ENCODE results near the genes NPHS1, ALKBH6 and ZNF875.

DNA sequence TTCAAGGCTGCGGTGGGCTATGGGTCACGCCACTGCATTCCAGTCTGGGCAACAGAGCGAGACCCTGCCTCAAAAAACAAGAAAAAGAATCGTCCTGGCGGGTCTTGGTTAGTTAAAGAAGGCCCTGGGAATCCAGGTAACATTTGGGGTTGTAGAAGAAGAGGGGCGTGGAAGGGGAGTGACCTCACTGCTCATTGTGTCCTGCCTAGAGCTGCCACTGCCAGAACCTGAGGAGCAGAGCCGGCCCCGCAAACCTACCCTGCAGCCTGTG is 6.6 kb downstream of the KMT2B start:
- PRO-cap: no peak

- PRO-cap: no peak
These were observed at the start of gene NPHS1 for GRCh38 chr19:35852217-35852912. Gene NPHS1 (minus strand): TSS chr19:35852504.

- PRO-cap: no peak
These were observed 11.5 kb upstream of the HCST start for GRCh38 chr19:35890720-35891429.

DNA sequence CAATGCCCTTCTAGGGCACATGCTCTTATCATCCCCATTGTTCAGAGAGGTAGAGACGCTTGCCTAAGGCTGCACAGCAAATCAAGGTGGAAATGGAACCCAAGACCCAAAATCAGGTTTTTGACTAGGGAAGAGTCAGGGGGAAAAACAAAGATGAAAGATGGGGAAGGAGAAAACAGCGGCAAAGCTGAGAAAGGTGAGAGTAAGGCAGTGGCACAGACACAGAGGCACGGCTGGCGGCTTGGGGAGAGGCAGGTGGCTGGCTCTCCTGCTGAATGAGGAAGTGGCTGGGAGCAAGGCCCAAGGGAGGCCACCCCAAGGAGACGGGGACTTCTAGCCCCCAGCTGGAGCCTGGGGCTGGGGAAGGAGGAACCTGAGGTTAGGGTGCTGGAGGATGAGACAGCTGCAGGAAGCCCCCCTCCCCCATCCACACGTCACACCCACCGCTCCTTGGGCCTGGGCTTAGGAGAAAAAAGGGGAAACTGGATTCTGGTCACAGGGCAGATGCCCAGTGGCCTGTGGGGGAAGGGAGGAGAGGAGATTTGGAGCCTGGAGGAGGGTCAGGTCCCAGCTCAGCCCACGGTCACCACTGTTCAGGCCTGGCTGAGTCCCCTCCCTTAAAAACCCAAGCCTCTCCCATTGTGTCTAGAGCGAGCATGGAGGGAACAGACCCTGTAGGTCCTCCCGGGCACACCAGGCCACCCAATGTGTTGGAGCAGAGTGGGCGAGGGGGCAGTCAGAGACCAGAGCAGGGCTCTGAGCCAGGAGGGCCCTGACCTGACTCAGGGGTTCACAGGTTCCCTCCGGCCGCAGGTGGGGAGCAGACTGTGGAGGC is 1.2 kb upstream of the TYROBP start:
- PRO-cap: no peak

DNA sequence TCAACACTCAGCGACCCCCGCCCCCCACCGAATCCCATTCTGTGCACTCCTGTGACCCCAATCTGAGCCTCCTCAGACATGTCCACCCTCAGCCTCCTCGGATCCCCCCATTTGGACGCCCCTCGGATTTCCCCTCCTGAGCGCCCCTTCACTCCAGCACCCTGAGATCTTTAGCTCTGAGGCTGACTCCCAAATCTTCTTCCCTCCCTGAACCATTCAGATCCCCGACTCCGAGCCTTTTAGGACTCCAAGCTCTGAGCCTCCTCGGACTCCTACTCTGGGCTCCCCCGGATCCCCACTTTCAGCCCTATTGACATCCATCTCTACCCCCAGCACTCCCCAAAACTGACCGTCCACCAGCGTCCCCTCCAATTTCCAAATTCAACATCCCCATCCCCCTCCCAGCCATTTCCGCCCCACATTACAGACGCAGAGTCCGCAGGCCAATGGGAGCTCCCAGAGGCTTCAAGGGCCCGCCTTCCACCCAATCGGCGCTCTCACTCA is at the start of gene ALKBH6:
TSS of gene ALKBH6 (minus strand) at position 389 of the 504 bp plus-strand sequence.
- PRO-cap: bidirectional peak, plus-strand start outside the sequence, minus-strand start at position 383 of the sequence

GRCh38 chr19:36127754-36128847 is 11.8 kb upstream of the CAPNS1 start:
- PRO-cap: bidirectional peak, plus-strand start at chr19:36128199, minus-strand start at chr19:36127881; bidirectional peak, plus-strand start at chr19:36128561, minus-strand start at chr19:36128524

- PRO-cap: unidirectional peak, minus-strand start at chr19:36141034; unidirectional peak, minus-strand start at chr19:36141206
These were observed 1.2 kb downstream of the CAPNS1 start for GRCh38 chr19:36140695-36141831.

- PRO-cap: no peak
These were observed 6.2 kb upstream of the COX7A1 start for GRCh38 chr19:36158309-36158921.

GRCh38 chr19:36214133-36214465 is 366 bp downstream of the ZNF565 start:
- PRO-cap: no peak

- PRO-cap: no peak
These were observed 41.9 kb downstream of the ZNF146 start for GRCh38 chr19:36256785-36257232.

GRCh38 chr19:36341084-36341717 is 37.8 kb downstream of the ZFP14 start:
- PRO-cap: no peak

DNA sequence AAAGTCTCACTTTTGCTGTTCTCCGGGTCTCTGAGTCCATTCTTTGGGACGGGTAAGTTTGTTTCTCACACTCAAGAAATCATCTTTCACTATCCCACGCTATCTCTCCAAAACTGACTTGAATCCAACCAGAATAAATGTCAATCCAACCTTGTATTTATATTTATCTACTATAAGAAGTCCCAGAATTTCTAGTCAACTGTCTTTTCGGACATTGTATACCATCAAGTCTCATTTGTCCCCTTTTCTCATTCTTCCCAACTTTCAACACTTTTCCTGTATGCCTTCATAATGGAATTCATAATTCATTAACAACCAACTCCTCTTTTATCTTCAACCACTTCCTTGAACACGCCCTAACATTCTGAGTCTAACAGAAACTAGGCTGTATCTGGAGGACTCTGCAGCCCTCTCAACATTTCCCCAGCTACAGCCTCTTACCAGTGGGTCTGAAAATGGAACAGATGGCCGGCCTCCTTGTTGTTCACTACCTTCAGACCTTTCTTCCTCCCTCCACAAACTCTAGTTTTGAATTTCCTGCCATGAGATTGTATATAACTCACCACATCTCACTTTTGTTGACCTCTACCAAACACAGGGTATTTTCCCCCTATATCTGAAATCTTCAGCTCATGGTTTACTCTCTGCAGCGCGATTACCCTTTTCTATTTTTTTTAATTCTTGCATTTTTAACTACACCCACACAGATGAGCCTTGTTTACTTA is 1.1 kb downstream of the ZNF790 start:
- PRO-cap: no peak

DNA sequence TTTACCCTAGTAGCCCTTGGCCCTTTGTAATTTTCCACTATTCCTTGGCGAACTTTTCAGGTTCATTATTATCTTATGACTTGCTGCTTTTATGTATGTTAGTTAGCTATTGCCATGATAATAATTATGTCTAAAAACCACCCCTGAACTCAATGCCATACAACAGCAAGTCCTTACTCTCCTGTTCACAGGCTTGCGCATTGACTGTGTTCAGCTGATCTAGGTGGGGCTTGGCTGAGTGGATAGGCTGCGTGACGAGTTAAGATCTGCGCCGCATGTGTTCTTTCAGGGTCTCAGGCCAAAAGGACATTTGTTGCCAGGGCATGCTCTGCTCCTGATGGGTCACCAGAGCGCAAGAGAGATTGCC is 790 bp downstream of the ZNF568 start:
- PRO-cap: no peak

DNA sequence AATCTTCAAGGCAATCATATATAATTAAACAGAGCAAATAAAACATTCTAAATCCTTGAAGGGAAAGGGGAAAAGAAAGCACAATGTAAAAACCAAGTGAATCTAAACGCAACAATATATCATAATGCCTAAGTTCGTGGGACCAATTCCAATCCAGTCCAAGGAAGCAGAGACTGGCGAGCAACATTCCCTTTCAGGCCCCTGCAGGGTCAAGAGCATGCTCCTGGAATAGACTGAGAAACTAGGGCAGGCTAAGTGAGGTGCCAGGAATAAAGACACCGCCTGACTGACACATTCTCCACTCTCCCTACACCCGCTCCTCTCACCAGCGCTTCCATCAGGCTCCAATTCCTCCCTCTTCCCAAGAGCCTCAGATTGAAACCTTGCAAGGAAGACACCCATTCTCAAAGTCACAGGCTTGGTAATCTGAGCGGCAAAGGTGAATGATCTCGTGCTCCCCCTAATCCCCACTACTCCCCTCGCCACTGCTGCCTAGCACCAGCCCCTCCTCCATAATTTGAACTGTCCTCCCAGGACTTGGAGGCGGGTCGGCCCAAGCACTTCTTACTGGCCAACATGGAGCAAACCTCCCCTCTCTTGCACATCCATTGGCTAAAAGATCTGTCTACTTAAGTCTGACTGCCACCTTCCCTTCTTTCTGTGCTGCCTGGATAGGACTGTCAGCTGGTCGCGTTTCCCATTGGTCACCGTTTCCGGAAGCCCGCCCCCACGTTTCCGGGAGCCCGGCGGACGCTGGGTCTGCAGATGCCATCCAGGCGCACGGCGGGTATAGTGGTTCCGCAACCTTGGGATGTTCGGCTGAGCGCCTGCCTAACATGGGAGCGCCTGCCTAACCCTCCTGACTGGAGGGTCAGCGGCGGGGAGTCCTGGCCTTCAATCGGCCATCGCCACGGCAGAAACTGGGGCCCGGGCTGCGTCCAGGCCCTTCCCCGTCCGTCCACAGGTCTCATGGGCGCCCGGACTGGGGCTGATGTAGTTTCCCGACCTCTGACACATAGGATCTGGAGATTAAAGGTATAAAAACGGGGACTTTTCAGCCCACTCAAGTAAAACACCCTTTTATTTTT is 33.5 kb downstream of the ZNF383 start:
- PRO-cap: bidirectional peak, plus-strand start at position 764 of the sequence, minus-strand start at position 472 of the sequence

DNA sequence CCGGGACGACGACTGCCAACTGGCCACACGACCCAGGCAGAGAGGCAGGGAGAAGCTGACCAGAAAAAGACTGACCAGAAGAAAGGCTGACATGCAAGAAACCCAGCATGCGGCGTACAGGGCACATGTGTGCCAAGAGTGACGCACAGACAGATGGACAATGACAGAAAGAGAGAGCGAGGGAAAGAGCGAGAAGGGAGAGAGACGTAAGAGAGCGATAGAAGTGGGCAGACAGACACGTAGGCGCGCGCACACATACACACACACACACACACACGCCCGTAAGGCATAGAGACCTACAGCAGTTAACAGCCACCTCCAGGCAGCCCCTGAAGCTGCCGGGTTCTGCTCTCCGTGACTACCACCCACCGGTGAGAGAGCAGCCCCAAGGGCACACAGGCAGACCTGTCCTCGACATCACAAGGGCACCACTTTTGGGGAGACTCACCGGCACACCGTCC is 30.8 kb upstream of the ZNF875 start:
- PRO-cap: no peak

GRCh38 chr19:37334110-37335299 is at the start of gene ZNF875:
Gene ZNF875 (plus strand): TSS chr19:37334649.
- PRO-cap: no peak

DNA sequence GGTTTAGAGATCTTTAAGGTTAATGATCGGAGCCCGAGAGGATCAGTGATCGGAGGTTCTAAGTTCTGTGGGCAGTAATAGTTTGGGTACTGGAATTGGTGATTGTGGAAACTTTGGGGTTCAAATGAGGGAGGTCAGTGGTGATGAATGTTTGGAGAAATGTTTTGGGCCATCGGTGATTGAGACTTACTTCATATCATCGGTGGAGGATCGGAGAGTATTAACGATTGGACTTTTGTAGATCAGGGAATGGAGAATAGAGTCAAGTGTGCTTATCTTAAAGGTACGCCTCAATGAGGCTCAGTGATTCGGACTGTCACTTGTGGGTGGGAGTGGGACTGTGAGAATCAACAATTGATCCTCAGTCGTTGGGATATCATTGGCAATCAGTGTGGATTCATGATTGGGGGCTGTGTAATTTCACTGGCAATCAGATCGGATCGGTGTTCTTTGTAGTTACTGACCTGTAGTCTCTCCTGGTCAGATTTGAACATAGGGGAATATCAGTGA is 678 bp downstream of the ZNF793 start:
- PRO-cap: no peak

- PRO-cap: no peak
These were observed 23.7 kb downstream of the ZNF573 start for GRCh38 chr19:37755760-37756012.

GRCh38 chr19:38055129-38055863 is 148.3 kb downstream of the SIPA1L3 start:
- PRO-cap: no peak

GRCh38 chr19:38172104-38172653 is 51.8 kb downstream of the DPF1 start:
- PRO-cap: no peak